Right atrium auricular region (tissue), 2 donors: ENCODE measurements around a stretch of chr20.

DNA sequence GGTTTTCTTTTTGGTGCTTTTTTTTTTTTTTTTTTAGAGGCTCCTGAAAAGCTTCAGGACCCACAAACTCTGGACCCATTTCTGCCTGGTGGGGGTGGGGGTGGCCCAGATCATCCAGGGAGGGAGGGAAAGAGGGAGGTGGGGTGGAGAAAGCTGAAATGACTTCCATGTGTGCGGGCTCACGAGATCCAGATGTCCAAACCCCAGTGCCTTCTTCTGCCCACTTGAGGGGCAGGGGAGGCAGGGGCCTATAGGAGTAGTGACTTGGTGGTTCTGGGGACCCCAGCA lies 2.7 kb downstream of the ADAM33 start:
- PRO-cap = no peak
- RAMPAGE, long total RNA, 2 experiments = no peak in any of the 2 experiments

DNA sequence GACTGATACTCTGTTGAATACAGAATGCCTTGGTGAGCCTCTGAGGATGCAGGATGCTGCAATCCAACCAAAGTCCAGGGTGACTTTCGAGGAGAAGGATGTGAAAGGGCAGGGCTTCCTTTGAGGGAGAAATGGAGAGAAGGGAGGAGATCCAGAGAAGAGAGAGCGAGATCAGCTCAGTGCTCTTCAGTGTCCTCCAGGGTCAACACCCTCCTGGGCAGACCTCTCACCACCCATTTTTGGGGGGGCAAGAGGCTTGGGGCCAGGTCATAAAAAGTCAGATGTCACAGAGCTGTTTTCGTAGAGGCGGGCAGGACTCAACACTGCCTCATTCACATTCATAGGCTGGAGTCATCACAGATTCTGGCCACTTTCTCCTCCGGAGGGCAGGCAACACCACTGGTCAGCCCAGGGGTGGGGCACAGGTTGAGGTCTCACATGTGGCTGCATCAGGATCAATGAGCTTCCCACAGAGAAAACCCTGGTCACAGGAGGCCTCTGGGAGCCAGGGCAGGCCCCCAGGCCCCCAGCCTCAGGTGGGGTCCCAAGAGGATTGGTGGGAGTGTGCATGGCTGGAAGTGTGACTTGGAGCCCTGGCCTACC lies 6.4 kb upstream of the ADAM33 start:
- PRO-cap = no peak
- RAMPAGE, long total RNA, 2 experiments = no peak in any of the 2 experiments

- PRO-cap = bidirectional peak, plus-strand start at chr20:3733578, minus-strand start at chr20:3733506; bidirectional peak, plus-strand start at chr20:3733789, minus-strand start at chr20:3733732
- RAMPAGE, long total RNA, 2 experiments = no peak in any of the 2 experiments
Observed at GRCh38 chr20:3733204-3733917, 876 bp downstream of the HSPA12B start.

DNA sequence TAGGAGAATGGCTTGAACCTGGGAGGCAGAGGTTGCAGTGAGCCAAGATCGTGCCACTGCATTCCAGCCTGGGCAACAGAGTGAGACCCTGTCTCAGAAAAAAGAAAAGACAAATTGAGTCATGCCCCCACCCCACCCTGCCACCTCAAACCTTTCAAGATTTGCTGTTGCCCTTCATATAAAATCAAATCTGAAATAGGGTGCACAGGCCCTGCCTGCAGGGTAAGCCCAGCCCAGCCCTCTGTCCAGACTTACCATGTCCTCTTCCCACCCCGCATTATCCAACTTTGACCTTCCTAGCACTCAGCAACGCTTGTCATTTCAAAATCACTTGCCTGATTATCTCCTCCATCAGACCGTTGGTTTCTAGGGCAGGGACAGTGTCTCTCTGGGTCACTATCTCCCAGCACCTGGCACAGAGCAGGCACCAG lies 5.4 kb downstream of the HSPA12B start:
- PRO-cap = no peak
- RAMPAGE, long total RNA, 2 experiments = no peak in any of the 2 experiments

GRCh38 chr20:3846548-3846765 lies 177 bp upstream of the MAVS start:
- PRO-cap = bidirectional peak, plus-strand start at chr20:3846878, minus-strand start at chr20:3846729
- RAMPAGE, long total RNA, 2 experiments = no peak in any of the 2 experiments

DNA sequence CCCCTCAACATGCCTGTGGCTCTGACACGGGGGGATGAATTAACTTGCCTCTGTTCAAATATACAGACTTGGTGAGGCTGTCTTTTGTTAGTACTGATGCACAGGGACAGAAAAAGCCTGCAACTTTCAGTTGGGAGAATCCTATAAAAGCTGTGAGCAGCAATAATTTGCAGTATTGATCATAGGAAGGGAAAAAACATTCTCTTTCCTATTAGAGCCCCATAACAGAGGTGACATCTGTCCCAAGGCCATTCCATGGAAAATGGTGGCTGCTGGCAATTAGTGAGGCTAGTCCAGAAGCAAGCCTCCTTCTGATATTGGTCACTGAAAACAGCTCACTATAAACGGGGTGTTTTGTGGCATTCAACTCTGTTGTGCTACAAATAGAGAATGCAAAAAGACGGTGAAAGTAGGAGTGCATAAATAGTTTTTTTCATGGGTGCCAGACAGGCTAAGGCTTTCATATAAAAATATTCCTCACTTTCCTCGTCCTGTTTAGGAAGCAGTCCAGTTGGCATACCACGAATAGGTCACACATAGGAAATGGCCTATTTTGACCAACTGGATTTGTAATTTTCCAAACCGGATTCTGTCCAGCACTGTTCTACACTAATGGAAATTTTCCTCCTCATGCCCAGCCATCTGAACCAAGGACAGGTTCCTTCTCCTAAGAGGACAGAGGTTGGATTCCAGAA lies 42.8 kb downstream of the PANK2 start:
- PRO-cap = no peak
- RAMPAGE, long total RNA, 2 experiments = no peak in any of the 2 experiments

- PRO-cap = no peak
- RAMPAGE, long total RNA, 2 experiments = no peak in any of the 2 experiments
Observed at GRCh38 chr20:4200832-4201179, 48.3 kb downstream of the ADRA1D start.

DNA sequence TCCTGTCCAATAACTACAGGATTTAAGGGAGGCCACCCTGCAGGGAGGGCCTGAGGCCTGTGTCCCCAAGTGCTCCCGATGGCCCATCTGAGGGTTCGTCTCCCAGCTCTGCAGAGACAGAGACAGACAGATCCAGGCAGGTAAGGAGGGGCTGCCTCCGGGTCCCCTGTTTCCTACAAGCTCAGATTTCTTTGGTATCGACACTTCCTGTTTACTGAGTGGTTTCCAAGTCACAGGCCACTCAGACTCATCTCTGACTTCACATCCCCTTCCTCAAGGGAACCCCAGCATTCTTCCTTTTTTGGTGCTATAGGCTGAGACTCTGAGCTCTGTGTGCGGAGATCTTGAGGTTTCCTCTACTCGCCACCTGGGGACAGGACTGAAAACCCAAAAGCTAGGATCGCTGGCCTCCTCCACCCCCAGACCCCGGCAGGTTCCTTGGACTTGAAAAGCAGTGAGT lies 9.2 kb downstream of the RASSF2 start:
- PRO-cap = bidirectional peak, plus-strand start at position 290 of the sequence, minus-strand start at position 183 of the sequence
- RAMPAGE, long total RNA, 2 experiments = no peak in any of the 2 experiments

DNA sequence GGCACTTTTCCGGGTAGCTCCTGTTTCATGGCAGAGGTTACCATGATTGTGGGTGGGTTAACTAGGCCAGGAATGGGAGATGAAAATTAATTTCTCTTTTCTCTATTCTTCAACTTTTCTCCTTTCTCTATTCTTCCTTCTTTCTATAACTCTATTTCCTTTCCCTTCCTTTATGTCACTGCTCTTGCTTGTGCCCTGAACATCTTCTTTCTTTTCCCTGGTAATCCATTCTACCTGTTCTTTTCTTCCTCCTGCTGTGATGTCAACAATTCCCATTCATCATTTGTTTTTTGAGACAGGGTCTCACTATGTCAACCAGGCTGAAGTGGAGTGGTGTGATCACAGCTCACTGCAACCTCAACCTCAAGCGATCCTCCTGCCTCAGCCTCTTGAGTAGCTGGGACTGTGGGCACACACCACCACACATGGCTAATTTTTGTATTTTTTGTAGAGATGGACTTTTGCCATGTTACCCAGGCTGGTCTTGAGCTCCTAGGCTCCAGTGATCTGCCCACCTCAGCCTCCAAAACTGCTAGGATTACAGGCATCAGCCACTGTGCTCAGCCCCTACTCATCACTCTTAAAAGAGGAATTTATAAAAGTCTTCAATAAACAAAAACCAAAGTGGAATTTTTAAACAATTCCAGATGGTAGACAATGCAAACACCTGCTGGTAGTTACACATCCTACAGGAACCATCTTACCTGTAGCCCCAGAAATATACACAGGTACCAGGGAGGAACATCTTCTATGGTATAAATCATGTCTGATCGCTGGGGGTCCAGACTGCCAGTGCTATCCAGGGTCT lies 78.5 kb upstream of the RASSF2 start:
- PRO-cap = no peak
- RAMPAGE, long total RNA, 2 experiments = no peak in any of the 2 experiments

DNA sequence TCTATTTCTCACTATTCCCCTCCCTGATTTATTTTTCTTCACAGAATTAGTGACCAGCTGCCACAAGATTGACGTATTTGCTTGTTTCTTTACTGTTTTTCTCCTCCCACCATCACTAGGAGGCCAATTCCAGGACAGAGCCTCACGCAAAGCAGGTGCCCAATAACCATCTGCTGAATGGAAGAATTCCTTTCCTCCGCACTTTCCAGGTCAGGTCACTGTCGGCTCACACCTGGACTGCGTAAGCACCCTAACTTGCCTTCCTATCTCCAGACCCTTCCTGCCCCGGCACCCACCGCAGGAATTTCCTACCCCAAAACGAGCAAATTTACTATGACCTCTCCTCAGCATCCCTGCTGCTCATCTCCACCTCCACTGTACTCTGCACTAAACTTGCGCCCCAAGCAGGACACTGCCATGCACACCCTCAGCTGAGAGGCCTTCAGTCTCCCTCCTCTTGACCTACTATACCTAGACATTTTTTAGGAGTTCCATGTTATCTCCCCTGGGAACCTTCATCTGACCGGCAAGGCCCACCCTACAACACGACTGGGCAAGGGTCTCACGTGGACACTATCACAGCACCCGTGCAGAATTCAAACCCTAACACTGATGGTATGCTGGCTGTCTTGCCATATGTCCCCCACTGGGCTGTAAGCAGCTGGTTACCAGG lies 75.8 kb downstream of the SLC23A2 start:
- PRO-cap = no peak
- RAMPAGE, long total RNA, 2 experiments = no peak in any of the 2 experiments

DNA sequence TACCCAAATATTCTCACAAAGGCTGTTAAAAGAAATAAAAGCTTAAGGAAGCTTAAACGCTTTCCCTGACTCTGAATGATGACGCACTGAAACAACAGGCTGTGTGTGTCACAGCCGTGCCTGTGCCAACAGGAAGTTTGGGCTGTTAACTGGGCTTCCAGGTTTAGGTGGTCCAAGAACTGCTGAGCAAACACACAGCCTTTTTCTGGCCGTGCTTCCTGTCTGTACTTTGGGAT lies 75.2 kb downstream of the SLC23A2 start:
- PRO-cap = bidirectional peak, plus-strand start at position 166 of the sequence, minus-strand start at position 88 of the sequence
- RAMPAGE, long total RNA, 2 experiments = no peak in any of the 2 experiments

DNA sequence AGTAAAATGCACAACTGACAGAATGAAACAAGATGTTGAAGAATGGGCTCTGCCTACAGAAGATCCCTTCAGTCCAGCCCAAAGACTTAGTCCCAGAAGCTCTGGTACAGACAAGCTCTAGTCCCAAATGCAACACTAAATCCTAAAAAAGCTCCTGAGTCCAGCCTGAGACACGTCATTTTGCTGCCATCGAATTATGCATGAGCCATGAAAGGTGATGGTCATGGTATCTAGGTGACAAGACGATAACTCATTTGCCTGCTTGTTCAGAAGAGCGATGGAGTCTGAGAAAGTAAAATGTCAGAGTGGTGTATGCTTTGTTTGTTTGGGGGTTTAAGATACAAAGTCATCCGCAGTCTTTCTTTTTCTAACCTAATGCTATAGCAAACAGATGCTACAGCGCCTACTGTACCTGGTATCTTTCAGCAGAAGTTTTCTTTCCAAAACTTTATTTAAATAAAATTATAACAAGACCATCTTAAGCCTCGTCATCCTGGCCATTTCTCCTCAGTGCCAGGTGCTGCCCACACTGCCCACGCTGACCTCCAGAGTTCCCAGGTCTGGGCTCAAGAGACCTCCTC lies 54.7 kb downstream of the SLC23A2 start:
- PRO-cap = no peak
- RAMPAGE, long total RNA, 2 experiments = no peak in any of the 2 experiments

DNA sequence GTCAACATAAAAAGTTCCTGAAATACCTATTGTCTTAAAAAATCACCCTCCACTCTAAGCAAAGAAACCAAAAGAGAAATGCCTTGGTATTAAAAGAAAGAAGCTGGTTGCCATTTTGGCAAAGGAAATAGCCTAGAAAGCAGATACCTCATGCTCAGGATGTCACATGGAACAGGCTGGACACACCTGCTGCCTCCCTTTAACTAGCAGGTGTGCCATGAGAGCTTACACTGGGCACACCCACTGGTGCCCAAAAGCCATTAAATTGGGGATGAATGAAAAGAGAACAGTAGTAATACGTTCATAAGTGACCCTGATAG lies 1.5 kb downstream of the SLC23A2 start:
- PRO-cap = no peak
- RAMPAGE, long total RNA, 2 experiments = no peak in any of the 2 experiments

- PRO-cap = no peak
- RAMPAGE, long total RNA, 2 experiments = no peak in any of the 2 experiments
Observed at GRCh38 chr20:5128845-5129152, 2.0 kb downstream of the CDS2 start.

DNA sequence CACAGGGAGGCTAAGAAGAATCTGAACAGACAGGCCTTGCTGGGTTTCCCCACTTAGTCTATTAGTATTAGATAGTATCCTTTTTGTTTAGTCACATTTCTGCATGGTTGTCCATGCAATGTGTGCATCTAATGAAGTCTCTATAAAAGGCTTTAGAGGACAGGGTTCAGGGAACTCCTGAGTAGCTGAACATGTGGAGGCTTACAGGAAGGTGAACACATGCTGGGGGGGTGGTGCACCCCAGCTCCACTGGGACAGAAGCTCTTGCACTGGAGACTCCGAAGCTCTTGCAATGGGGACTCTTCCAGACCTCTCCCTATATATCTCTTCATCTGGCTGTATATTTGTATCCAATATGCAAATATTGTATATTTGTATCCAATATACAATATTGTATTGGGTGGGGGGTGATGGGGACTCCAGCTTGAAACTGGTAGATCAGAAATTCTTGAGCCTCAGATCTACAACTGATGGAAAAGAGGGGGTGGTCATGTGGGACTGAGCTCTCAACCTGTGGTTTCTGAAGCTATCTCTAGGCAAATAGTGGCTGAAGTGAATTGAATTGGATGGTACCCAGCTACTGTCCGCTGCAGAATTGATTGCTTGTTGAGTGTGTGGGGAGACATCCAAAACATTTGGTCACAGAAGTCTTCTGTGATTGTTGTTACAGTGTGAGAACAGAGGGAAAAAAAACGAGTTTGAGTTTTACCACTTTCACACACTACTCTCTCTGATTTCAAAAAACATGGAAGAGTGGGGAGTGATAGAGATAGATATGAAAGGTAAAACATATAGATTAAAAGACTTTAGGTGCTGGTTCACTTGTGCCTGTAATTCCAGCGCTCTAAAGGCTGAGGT lies 14.6 kb downstream of the CDS2 start:
- PRO-cap = no peak
- RAMPAGE, long total RNA, 2 experiments = no peak in any of the 2 experiments

DNA sequence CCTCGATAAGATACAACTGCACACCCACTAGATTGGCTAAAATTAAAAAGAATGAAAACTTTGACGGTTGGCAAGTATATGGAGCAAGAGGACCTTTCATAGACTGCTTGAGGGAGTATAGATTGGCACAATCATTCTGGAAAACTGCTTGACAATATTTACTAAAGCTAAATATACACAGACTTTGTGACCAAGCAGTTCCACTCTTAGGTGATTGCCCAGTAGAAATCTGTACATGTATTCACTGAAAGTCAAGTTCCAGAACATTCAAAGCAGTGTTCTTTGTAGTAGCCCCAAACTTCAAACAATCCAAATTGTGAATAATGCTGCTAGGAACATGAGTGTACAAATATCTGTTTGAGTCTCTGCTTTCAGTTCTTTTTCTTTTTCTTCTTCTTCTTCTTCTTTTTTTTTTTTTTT lies 16.4 kb downstream of the CDS2 start:
- PRO-cap = no peak
- RAMPAGE, long total RNA, 2 experiments = no peak in any of the 2 experiments

DNA sequence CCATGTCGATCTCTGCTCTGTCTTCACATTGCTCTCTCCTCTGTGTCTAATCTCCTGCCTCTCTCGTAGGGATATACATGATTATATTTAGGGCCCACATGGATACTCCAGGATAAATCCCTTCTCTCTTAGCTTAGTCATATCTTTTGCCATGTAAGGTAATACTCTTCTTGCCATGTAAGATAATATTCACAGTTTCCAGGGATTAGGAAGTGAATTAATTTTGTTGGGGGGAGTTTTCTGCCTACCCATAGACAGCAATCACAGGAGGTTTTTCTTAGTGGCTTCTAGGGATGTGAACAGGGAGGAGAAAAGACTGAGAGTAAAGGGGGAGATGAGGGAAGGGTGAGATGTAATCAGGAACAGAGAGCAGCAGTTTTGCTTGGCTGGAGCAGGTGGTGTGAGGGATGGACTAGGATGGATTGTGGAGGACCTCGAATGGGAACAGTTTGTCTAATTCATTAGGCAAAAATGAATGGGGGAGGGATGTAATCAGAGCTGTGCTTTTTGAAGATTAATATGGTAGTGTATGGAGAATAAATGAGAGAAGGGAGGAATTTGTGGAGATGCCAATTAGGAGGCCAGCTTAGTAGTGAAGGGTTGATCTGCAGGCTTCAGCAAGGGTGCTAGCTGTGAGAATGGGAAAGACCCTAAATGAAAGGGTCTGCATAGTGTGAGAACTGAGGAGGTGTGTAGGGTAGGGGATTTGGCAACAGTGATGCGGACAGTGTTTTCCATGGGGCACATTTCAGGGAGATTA lies 28.9 kb downstream of the CDS2 start:
- PRO-cap = no peak
- RAMPAGE, long total RNA, 2 experiments = no peak in any of the 2 experiments

GRCh38 chr20:5165890-5166621 lies 39.2 kb downstream of the CDS2 start:
- PRO-cap = no peak
- RAMPAGE, long total RNA, 2 experiments = no peak in any of the 2 experiments

DNA sequence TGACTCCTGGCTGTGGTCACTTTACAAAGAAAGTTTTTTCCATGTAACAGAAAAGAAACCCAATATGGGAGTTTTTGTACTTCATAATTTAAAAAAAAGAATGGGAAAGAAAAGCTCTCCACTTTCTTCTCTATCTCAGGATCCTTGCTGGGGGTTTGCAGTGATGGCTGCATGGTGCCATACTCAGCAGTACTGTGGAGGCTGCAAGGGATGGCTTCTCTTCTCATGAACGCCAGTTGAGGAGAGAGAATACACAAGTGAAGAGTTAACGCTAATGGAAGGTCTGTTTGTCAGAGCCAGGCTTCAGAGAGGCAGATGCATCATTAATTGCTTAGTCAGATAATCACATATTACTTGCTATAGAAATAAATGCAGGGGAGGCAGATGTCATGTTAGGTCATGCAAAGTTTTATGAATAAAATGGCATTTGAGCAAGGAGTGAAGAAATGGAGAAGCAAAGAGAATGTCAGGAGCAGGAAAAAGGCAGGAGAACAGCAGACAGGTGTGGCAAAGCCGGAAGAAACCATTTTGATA lies 51.2 kb downstream of the CDS2 start:
- PRO-cap = no peak
- RAMPAGE, long total RNA, 2 experiments = no peak in any of the 2 experiments

- PRO-cap = no peak
- RAMPAGE, long total RNA, 2 experiments = no peak in any of the 2 experiments
Observed at GRCh38 chr20:5192209-5192727, 65.5 kb downstream of the CDS2 start.